ENCODE measurements around the gene PDX1.

- PRO-cap, 3 experiments, result peak in 3 of 3 experiments; most common plus-strand start chr13:25468828 (in 2); most common minus-strand start chr13:25469095 (in 1)
- RAMPAGE, long total RNA, result no peak
These were observed 97.2 kb downstream of the ATP8A2 start for GRCh38 chr13:25468725-25469632.

GRCh38 chr13:25901552-25902274 is 150.1 kb downstream of the SHISA2 start:
- PRO-cap, 3 experiments, result no peak in any of the 3 experiments
- RAMPAGE, long total RNA, result no peak

- PRO-cap, 3 experiments, result peak in 1 of 3 experiments; most common plus-strand start chr13:26024980 (in 1)
- RAMPAGE, long total RNA, result no peak
These were observed 27.2 kb downstream of the SHISA2 start for GRCh38 chr13:26024412-26025256.

- PRO-cap, 3 experiments, result no peak in any of the 3 experiments
- RAMPAGE, long total RNA, result no peak
These were observed 81.5 kb upstream of the SHISA2 start for GRCh38 chr13:26133186-26133845.

DNA sequence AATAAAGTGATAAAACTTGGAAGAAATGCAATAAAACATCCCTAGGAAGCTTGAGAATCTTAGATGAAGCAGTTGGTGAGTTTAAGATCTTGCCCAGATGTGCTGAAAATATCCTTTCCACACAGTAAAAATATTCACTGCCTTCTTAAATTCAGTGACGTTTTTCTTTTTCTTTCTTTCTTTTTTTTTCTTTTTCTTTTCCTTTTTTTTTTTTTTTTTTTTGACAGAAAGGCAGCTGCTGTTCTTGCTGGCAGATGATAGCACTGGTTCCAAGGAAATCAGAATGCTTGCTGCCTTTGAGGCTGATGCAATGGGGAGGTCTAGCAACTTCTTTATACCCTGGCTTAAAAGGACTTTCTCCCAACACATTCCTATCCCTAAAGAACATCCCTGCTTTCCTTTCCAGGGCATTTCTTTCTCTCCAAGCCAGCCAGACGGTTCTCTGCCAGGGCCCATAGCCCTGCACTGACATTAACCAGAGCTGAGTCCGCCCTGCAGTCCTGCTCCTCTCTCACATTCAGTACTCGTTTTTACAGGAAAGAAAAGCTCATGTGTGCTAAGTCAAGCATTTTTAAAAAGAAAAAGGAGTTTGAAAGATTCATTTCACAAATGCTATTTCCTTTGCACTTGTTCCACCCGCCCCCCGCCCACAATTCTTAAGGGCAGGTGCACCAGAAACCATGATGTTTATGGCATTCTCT is 133.9 kb upstream of the WASF3 start:
- PRO-cap, 3 experiments, result no peak in any of the 3 experiments
- RAMPAGE, long total RNA, result no peak

DNA sequence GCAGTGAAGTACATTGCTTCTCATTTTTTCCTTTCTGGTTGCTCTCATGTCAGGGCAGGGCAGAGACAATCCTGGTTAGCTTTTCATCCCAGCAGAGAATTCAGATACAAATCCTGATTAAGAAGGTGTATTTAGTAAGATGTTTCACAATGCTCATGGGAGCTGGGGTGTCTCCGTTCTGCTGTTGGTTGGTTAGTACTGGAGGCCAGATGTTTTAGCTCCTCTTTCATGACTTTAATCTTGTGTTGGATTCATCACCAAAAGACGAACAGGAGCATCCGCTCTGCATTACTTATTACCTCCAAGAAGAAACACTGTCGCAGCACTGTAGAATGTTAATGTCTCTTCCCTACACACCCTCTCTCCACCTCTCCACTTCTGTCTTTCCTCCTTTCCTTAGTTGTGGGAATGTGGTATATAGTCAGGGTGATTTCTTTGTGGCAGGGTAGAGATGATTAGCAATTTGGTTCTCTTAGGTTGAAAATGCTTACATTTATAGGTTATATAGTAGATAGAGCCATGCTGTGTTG is 43.1 kb downstream of the WASF3 start:
- PRO-cap, 3 experiments, result no peak in any of the 3 experiments
- RAMPAGE, long total RNA, result no peak

GRCh38 chr13:26950333-26951424 is 190.1 kb upstream of the GPR12 start:
- PRO-cap, 3 experiments, result no peak in any of the 3 experiments
- RAMPAGE, long total RNA, result no peak

- PRO-cap, 3 experiments, result no peak in any of the 3 experiments
- RAMPAGE, long total RNA, result no peak
These were observed 194.3 kb upstream of the GPR12 start for GRCh38 chr13:26954635-26955509.

GRCh38 chr13:26957233-26957677 is 196.7 kb upstream of the GPR12 start:
- PRO-cap, 3 experiments, result no peak in any of the 3 experiments
- RAMPAGE, long total RNA, result no peak

DNA sequence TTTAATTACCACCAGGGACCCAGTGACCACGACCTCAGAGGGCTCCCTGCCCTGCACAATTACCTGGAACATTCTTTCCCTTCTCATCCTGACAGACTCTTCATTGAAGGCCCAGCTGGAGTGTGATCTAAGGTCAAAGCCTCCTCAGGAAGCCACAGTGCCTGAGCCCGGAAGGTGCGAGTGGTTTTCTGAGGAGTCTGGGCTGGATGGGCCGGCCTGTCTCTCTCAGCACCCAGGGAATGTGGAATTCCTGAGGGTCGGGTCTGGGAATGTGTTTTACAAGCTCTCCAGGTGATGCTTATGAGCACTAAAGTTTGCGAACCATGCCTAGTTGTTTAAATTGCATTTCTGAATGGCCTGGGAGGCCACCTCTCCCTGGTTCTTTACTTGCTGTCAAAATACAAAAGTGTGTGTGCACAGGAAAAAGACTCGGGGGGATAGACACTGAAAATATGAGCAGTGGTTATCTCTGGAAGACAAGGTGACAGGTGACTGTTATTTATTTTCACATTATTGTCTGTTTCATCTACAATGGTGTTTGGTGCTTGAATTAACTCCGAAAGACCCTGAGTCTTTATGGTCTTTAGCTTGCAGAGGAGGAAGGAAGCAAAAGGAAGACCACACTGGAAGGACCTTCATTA is 193.0 kb downstream of the USP12 start:
- PRO-cap, 3 experiments, result no peak in any of the 3 experiments
- RAMPAGE, long total RNA, result no peak

DNA sequence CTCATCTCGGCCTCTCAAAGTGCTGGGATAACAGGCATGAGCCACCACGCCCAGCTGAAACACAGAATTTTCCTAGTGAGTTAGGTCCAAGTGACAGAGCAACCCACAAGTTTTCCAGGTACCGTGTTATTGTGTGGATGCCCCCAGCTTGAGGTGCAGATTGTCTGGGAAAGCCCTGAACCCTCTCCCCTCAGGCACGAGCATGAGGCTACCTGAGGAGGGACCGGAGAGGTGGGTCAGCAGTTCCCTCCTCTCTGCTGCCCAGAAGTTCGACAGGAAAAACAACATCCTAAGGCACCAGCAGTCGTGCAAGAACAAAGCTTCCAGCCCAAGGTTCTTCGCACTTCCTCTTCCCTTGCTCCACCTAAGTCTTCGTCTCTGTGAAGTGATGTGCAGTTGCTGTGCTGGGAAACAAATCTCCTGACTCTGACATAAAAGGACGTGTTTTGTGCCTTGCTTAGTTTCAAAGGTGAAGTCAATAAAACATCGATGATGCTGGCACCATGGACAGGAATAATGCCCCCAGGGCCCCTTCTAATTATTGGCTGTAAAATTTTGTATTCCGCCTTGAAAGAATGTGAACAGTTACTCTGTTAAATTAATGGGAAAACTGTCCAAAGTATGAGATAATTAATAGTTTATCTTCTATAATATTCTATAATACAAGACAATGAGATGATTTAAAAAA is 173.3 kb downstream of the USP12 start:
- PRO-cap, 3 experiments, result peak in 1 of 3 experiments; most common minus-strand start position 263 of the sequence (in 1)
- RAMPAGE, long total RNA, result no peak

DNA sequence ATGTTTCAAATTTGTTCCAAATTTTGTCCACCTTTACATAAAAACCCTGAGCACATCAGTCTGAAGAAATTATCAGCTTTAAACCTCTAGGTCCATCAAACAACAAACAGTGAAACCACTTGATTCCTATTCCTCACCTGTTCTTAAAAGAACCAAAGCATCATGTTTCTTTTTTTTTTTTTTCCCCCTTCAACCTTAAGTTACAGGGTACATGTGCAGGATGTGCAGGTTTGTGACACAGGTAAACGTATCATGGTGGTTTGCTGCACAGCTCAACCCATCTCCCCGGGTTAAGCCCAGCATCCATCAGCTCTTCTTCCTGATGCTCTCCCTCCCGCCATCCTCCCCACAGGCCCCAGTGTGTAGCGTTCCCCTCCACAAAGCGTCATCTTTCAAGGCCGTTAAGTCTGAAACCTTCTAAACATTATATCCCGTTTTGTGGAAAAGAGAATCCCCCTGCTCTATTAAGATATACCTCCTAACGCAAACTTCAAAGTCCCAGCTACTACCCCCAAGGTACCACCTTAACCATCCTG is 10.9 kb downstream of the USP12 start:
- PRO-cap, 3 experiments, result no peak in any of the 3 experiments
- RAMPAGE, long total RNA, result no peak

DNA sequence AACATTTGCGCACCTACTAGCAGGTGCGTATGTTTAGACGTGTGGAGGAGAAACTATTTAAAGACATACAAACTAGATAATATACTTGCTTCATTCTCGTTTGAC is 457 bp upstream of the RPL21 start:
- PRO-cap, 3 experiments, result no peak in any of the 3 experiments
- RAMPAGE, long total RNA, result no peak

GRCh38 chr13:27620648-27621277 is 434 bp upstream of the LNX2 start:
- PRO-cap, 3 experiments, result peak in 3 of 3 experiments; most common plus-strand start chr13:27620957 (in 3); most common minus-strand start chr13:27620857 (in 1)
- RAMPAGE, long total RNA, result no peak

DNA sequence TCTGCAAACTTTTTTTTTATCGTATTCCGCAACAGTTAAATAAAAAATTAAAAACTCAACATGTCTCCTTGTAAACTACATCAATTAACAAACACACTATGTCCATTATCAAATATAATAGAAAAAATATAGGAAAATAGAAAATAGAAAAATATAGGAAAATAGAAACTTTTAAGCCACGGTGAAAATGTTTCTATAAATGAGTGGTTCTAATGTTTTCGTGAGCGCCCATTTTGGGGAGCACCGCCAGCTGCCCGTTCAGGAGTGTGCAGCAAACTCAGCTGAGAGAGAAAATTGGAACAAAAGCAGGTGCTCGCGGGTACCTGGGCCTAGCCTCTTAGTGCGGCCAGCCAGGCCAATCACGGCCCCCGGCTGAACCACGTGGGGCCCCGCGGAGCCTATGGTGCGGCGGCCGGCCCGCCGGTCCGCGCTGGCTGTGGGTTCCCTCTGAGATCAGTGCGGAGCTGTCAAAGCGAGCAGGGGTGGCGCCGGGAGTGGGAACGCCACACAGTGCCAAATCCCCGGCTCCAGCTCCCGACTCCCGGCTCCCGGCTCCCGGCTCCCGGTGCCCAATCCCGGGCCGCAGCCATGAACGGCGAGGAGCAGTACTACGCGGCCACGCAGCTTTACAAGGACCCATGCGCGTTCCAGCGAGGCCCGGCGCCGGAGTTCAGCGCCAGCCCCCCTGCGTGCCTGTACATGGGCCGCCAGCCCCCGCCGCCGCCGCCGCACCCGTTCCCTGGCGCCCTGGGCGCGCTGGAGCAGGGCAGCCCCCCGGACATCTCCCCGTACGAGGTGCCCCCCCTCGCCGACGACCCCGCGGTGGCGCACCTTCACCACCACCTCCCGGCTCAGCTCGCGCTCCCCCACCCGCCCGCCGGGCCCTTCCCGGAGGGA is at the start of gene PDX1:
PDX1 (plus strand) TSS at position 450 of the 897 bp plus-strand sequence.
- PRO-cap, 3 experiments, result no peak in any of the 3 experiments
- RAMPAGE, long total RNA, result no peak

GRCh38 chr13:27960164-27960719 is 8.9 kb downstream of the CDX2 start:
- PRO-cap, 3 experiments, result no peak in any of the 3 experiments
- RAMPAGE, long total RNA, result no peak

DNA sequence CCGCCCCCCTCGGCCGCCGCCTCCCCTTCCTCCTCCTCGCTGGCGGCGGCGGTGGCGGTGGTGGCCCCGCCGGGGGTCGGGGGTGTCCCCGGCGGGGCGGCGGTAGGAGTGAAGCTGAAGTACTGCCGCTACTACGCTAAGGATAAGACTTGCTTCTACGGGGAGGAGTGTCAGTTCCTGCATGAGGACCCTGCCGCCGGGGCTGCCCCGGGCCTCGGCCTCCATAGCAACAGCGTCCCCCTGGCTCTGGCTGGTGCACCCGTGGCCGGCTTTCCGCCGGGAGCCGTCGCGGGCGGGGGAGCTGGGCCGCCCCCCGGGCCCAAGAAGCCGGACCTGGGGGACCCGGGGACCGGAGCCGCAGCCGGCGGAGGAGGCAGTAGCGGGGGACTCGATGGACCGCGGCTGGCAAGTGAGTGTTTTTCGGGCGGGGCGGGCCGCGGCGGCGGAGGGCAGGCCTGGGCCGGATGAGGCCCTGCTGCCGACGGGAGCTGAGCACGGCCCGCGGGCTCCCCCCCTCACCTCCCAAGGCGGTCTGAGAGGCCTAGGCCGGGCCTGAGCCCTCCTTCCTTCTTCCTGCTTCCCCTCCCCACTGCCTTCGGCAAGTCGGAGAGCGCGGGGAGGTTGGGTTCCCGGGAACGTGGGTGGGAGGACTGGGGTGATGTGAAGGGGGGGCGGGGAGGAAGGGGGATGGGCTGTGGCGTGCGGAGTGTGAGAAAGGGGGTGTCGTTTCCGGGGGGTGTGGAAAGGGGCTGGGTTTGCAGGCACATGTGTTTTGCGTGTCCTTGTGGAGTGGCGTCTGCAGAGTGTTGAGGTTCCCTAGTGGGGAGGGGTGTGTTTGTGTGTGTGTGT is 558 bp downstream of the PAN3 start:
- PRO-cap, 3 experiments, result peak in 3 of 3 experiments; most common plus-strand start position 437 of the sequence (in 1); most common minus-strand start position 534 of the sequence (in 2)
- RAMPAGE, long total RNA, result no peak

- PRO-cap, 3 experiments, result no peak in any of the 3 experiments
- RAMPAGE, long total RNA, result no peak
These were observed 1.6 kb downstream of the PAN3 start for GRCh38 chr13:28140031-28140161.

- PRO-cap, 3 experiments, result no peak in any of the 3 experiments
- RAMPAGE, long total RNA, result no peak
These were observed 52.0 kb downstream of the PAN3 start for GRCh38 chr13:28190052-28191007.

DNA sequence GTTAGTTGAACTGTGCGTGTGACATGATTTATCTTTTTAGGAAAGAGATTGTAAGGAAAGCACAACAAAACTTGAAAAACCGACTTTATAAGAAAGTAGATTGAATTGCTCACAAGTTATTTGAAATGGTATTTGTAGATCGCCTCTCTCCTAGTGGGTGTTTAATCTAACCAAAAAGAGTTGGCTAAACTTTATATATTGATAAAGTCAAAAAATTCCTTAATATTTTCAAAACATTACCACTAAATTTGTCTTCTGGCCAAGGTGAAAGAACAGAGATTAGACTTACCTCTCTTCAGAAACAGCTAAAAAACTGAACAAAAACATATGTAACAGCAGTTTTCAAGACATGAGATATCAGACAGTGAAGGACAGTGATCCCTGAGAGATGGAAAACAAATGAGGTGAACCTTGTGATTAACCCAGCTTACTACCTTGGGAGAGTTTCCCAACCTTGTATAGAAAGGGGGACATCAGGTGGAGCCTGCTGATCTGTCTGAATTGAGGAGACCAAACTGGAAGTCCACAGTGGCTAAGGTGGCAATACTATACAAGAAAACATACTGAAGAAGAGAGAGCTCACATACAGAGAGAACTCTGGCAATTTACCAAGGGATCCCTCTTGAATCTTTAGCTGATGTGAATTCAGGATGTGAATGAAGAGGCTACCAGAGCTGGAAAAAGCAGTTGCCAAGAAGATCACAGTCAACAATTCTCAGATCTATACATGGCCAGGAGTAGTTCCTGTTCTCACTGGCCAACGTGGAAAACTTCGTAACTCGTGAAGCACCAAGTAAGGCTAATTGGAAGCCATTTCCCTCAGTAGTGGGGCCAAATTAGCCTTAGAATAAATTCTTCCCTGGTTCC is 73.3 kb downstream of the PAN3 start:
- PRO-cap, 3 experiments, result no peak in any of the 3 experiments
- RAMPAGE, long total RNA, result no peak